Fibroblast of the aortic adventitia (primary cell): ENCODE data around the genes PGM3 and MRAP2.

DNA sequence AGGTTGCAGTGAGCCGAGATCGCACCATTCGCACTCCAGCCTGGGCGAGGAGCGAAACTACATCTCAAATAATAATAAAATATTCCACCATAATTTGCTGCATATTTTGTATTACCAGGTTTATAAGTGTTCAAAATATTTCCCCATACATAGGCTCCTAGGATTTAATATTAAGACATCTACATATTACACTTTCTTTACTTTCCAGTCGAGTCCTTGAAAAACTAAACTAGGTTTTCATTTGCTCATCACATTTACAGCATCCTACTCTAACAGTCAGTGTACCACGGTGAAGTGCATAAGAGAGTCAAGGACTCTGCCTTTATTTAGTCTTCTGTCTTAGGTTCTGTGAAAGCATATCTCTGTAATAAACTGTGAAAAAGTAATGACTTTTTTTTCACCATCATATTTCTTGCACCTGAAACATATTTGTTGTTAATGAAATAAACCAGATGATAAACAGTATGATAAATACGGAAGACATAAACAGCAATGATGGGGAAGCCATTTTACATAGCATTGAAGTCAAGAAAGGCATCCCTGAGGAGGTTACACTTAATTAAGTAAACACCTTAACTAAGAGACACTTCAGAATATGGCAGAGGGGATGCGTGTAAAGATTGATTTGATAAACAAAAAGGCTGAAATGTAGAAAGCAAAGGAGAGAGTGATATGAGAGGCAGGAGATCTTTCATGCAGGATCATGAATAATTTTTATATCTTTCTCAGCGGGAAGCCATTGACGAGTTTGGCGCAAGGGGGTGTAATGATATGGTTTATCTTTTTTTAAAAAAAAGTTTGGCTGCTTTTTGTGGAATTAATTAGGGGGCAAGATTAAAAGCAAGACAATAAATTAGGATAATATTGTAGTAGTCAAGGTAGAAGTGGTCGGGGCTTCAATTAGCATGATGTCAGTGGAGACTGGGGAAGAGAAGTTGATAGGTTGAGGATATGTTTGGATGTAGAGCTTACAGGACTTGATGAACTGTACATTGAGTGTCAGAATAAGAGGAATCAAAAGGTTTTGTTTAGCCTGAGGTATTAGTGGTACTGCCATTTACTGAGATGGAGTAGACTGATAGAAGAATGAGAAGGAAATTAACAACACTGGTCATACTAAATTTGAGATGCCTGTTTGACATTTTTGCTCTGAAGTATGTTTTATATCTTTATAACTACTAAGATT, 3.7 kb downstream of the SENP6 start:
- CAGE, long polyA plus RNA: no peak

GRCh38 chr6:75621324-75621877, 19.7 kb downstream of the SENP6 start:
- CAGE, long polyA plus RNA: no peak

DNA sequence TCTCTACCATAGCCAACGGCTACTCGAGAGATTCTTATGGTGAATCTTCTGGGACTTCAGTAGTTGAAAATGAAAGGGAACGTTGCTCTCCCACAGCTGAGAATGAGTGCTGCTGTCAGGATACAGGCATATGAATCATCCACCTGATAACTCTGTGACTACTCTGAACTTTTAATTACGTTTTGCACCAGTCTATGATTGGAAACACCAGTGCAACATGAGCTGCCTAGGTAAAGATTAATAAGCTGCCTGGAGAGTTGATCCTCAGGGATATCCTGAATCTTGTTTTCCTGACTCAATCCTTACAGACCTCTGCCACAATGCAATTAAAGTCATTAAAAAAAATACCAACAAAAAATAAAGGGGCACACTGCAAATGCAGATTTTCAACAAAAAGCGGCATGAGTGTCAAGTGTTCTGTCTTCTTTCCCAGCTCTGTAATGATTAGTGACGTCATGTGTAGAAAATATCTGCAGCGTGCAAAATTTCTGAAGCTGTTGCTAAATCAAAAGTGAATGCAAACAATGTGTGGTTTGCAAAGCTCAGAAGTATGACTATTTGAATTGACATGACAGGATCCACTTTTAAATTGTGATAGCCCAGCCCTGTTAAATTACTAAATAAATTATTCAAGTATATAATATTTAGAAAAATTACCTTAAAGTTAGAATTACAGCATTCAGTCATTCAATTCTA, 432.2 kb downstream of the HTR1B start:
- CAGE, long polyA plus RNA: no peak

- CAGE, long polyA plus RNA: no peak
These were observed 261.6 kb upstream of the IRAK1BP1 start for GRCh38 chr6:78605862-78606121.

DNA sequence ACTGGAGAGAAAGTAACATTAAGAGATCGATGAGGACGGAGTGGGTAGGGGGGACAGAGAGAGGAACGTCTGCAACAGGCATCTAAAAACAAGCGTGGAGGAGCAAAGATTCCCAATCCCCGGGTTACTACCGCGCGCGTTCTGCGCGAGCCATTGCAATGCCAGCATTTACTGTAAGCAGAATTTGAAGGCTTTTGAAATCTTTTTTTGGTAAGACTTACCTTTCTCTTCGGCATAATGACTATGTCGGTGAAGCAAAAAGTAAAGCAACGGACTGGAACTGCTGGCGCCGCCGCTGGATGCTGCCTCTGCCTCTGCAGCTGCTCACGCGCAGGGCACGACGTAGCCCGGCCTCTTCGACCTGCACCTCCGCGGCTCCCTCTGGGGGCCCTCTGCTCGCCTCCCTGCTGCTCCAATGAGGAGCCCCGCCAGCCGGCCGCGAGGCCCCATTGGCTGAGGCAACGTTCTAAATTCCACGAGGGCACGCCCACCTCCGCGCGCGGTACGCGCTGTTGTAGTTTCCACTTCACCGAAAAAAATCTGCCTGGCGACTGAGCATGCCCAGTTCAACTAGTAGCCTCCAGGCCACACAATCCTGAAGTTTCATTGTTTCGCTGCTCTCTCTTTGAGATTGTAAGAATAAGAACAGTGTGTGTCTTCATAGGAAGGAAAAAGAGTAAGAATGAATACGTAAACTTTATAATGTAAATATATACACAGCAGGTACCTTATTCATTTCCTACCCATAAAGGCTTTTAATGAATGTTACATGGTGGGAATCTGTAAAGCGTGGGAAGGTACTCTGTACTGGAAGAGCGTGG, 156.5 kb upstream of the PHIP start:
- CAGE, long polyA plus RNA: start-site peak on the minus strand centred at position 313 of the sequence, 20 bp wide, 929 and 71 reads in 2 replicates

- CAGE, long polyA plus RNA: no peak
These were observed 191.9 kb upstream of the PHIP start for GRCh38 chr6:79269804-79270448.

DNA sequence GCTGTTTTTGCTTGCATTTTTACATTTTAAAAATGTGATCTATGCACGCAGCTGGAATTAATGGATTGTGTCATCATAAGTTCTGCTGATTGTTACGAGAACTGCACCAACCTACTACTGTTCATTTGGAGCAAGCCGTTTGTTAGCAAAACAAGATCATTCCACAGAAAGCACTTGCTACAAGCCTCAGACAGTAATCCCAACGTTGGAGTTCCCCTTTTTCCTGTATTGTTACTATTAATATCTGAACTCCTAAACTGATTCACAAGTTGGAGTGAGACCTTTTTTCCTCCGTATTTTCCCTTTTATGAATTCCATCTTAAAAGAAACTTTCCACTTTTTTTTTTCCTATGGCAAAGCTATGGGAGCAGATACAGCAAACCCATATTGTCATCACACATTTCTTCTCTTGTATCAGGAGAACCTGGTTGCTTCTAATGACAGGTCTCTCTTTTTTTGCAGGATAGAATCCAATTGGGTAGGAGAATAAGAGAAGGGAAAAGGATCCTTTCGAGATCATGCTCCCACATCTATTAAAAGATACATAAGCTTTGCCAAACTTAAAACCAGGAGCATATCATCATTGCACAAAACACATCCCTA, 3.4 kb downstream of the TENT5A start:
- CAGE, long polyA plus RNA: no peak

- CAGE, long polyA plus RNA: no peak
These were observed 181.3 kb upstream of the TENT5A start for GRCh38 chr6:81933827-81934078.

- CAGE, long polyA plus RNA: no peak
These were observed 233.6 kb downstream of the IBTK start for GRCh38 chr6:82013970-82014267.

DNA sequence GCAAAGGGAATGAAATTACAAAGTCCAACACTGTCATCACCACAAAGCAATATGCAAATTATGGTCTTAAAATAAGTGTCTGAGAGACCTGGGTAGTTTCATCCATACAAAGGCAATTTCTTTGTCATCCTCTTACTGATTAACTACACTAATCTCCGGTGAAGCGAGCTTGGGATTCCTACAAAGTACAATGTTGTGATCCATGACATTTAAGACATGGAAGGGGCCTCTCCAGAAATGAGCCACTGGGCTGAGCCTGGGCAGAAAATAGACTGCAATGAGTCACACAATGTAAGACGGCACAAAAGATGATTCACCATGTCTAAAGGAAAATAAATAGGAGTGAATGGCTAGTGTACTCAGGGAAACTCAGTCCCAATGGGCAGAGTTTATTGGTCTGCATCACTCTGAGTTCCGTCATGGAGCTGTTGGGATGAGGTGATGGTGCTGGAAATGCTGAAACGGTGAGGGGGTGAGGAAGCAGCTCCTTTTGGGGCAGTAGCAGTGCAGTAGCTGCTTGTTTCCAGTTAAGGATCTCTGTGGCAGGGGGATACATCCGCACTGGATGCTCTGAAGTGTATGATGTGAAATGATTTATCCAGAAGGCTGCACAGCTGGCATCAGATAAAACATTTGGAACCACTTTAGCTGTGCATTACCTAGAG, 103.3 kb downstream of the IBTK start:
- CAGE, long polyA plus RNA: no peak

- CAGE, long polyA plus RNA: no peak
These were observed 106.2 kb downstream of the UBE3D start for GRCh38 chr6:82959308-82960051.

DNA sequence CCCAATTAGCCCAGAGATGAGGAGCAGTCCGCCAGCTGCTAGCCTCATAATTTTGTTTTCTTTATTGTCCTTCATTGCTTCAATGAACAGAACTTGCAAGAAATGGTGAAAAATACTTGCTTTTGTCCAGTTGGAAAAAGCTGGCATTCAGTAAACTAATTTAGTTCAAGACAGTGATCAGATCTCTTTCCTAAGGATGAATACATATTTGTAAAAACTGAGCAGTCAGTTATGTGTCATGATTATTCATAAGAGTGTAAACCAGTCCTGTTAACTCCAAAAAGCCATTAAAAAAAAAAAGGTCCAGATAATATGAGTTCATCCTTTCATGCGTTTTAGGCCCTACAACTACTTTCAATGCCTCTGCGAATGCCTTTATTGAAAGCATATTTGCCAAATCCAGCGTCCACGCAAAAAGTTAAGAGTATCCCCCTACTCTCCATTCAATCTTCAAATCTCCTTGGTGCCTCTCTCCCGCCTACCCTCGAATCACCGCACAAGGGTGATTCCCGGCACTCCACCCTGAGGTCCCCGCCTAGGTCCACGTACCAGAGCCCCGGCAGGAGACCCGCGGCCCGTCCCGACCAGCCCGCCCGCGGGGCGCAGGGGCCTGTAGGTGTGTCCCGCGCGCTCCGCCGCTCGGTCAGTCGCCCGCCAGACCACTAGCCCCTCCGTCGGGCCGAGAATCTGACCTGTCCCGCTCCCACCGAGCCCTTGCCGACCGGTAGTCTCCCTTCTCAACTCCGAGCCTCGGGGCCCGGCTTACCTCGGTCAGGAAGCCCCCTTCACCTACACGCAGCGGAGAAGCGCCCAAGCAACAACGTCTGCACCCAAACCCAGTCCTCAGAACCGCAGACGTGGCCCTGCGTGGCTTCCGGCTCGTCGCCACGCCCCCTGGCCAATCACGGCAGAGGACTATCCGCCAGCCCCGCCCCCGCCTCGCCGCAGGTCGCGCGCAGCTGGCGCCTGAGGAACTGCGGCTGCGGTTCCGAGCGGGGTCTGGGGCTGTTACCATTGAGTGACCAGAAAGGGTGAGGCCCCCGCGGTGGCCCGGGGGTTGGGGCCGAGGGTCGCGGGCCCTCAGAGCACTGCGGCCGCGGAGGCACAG, at the start of gene PGM3:
PGM3 (minus strand) TSS at position 853 of the 1,108 bp plus-strand sequence.
- CAGE, long polyA plus RNA: no peak

DNA sequence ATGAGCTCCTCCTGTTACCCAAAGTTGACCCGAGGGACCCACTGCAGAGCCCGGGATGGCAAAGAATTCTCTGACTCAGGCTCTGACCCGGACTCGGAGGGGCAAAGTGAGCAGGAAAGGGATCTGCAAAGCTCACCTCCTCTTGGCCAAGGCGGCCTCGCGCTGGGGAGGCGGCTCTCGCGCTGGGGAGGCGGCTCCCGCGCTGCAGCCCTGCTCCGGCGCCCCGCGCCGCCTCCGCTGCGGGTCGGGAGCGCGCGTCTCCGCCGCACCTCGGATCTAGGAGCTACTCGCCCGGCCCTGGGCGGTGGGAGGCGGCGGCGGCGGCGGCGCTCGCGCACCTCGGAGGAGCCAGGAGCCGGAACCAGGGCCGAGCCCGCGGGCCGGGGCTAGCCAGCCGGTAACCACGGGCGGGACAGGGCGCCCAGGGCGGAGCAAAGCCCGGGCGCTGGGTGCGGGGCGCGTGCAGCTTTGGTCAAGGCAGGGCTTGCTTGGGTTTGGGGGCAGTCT, at the start of gene MRAP2:
MRAP2 (plus strand) TSS at position 286 of the 507 bp plus-strand sequence.
- CAGE, long polyA plus RNA: no peak

DNA sequence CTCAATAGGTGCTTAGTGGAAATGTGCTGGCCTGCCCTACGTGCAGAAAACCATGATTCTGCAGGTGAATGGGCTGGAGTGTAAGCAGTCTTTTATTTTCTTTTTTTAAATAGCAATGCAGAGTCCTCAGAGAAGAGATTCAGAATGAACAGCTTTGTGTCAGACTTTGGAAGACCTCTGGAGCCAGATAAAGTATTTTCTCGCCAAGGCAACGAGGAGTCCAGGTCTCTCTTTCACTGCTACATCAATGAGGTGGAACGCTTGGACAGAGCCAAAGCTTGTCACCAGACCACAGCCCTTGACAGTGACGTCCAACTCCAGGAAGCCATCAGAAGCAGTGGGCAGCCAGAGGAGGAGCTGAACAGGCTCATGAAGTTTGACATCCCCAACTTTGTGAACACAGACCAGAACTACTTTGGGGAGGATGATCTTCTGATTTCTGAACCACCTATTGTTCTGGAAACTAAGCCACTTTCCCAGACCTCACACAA, 55.5 kb downstream of the MRAP2 start:
- CAGE, long polyA plus RNA: no peak

DNA sequence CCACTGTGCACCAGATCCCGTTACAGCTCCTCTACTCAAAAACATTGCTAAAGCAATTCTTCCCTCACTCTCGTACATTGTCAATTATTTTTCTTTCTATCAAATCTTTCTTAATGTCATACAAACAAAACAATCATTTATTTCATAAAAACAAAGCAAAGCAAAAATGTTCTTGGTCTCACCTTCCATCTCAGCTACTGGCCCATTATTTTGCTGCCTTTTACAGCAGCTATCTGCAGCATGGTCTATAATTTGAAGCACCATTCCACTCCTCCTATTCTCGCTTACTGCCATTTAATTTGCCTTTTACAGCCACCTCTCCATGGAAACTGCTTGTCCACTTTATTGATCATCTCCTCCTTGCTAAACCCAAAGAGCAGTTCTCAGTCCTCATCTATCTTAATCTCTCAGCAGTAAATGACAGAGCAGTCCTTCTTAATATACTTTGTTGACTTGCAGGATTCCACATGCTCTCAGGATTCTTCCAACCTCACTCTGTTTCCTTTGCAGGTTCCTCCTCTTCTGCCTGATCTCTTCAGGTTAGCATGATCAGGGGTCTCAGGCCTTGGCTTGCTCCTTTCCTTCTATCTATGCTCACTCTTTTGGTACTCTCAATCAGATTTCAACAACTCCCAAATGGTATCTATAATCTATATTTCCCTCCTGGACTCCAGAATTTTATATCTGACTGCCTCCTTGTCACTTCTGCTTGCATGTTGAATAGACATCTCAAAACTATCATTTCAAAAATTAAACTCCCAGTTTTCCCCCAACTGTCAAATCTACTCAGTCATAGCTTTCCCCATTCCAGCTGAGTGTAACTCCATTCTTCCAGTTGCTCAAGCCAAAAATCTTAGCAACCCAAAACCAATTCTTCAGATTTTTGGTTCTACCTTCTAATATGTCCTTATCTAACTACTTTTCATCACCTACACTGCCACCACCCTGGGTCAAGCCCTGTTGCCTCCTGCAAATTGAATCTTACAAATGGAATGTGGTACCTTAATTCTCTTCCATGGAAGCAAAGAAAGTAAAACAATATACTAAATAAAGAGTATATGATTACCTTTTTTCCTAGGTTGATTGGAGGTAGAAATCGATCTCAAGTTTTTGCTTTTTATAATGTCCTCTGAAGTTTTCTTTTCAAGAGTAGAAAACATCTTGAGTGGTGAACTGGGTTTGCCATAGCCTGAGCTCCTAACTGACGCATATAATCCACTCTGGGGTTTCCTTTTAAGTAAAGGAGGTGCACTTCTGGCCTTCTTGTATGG, 42.9 kb downstream of the CEP162 start:
- CAGE, long polyA plus RNA: no peak

GRCh38 chr6:84763054-84764115, 1.0 kb downstream of the TBX18 start:
- CAGE, long polyA plus RNA: no peak

GRCh38 chr6:85464659-85465323, 14.9 kb downstream of the NT5E start:
- CAGE, long polyA plus RNA: no peak

DNA sequence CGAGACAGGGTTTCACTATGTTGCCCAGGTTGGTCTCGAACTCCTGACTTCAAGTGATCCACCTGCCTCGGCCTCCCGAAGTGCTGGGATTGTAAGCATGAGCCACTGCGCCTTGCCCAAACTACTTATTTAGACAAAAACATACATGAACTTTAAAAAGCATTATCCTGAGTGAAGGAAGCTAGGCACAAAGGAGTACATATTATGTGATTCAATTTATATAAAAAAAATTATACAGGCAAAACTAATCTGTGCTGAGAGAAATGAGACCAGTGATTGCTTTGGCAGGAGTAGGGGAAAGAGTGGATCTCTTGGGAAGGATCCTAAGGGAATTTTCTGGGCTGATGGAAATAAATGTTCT, 47.8 kb downstream of the SNX14 start:
- CAGE, long polyA plus RNA: no peak

DNA sequence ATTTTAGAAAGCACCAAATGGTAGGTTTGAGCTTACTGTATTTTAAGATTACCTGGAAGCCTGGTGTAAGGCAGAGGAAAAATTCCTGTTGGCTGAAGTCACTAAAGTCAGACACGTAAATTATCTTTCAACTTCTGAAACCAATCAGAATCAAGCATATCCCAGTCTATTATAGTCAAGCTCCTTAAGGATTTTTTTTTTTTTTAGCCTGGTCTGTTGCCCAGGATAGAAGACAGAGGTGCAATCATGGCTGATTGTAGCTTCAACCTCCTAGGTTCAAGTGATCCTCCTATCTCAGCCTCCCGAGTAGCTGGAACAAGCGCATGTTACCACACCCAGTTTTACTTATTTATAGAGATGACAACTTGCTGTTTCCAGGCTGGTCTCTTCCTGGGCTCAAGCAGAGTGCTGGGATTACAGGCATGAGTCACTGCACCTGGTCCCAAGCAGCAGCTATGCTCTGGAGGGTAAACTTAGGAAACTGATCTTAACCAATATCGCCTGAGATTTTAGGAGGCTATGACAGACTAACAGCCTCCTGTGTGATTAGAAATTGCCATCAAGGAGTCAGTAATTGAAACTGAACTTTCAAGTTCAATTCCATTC, 32.6 kb upstream of the SYNCRIP start:
- CAGE, long polyA plus RNA: no peak

DNA sequence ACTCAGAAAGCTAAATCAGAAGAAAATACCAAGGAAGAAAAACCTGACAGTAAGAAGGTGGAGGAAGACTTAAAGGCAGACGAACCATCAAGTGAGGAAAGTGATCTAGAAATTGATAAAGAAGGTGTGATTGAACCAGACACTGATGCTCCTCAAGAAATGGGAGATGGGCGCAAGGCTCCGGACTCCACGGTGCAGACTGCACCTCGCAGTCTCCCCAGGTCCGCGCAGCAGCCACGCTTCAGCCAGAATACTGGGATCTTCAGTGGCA, 40.1 kb upstream of the HTR1E start:
- CAGE, long polyA plus RNA: no peak